H4 (cell line): ENCODE data around the gene ALDH8A1.

DNA sequence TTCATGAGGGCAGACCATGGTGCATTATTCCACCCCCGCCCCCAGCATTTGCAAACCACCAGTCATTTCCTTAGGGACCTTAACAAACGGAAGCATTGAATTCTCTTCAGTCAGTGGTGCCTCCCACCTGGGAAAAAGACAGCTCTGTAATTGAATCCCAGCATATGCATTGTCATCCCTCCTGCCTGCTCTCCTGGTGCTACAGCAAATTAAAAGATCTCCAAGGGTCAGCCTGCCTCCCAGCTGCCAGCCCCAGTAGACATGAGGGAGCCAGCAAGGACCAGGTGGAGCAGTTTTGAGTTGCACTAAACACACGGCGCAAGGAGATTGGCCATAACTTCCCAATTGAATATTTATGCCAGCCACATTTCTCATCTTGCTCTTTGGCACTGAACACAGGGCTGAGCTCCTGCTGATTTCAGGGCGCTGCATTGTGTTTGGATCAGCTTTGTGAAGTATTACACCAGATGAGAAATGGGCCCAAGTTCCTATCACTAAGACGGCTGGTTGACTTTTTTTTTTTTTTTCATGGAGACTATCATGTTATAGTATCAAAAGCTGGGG, 190.9 kb downstream of the EYA4 start:
- RAMPAGE, long total RNA, result no peak

DNA sequence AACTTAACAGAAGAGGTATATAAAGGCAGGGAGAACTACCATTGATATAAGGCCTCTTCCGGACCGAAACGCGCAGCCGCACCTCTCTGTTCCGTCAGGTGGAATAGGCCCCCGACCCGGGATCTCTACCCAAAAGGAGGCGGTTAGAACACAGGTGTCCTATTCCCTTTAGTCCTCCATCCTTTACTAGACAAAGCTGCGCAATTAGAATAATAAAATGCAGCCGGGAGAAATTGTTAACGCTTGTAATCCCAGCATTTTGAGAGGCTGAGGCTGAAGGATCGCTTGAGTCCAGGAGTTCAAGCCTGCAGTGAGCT, 51.9 kb upstream of the TCF21 start:
- RAMPAGE, long total RNA, result no peak

GRCh38 chr6:133889624-133890611, 1.0 kb downstream of the TCF21 start:
- RAMPAGE, long total RNA, result no peak

GRCh38 chr6:134315893-134316395, 2.0 kb downstream of the SGK1 start:
- RAMPAGE, long total RNA, result no peak

DNA sequence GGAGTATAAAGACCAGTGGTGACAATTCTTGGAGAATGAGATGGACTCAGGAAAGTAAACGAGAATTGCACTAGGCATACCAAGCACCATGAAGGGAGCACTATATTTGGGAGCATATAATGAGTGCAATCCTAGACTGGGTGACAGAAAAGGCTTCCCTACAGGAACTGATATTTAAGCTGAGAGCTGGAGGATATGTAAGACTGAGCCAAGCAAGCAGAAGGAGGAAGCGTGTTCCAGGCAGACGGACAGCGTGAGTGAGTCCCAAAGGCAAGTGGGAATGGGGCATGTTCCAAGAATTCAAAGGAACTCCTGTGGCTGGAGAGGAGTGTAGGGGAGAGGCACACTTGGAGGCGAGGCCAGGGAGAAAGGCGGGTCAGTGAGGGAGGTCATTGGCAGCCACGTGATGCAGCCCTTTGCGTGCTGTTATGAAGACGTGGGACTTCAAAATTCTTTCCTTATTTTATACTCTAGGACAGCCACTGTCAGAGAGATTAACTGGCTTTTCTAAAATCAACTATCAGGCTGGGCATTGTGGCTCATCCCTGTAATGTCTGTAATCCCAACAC, 27.9 kb upstream of the SGK1 start:
- RAMPAGE, long total RNA, result no peak

- RAMPAGE, long total RNA, result no peak
Measured at GRCh38 chr6:134467232-134467590, 149.3 kb upstream of the SGK1 start.

- RAMPAGE, long total RNA, result no peak
Measured at GRCh38 chr6:134631899-134632402, 314.0 kb upstream of the SGK1 start.

GRCh38 chr6:134902255-134902982, 47.5 kb downstream of the ALDH8A1 start:
- RAMPAGE, long total RNA, result no peak

GRCh38 chr6:134948529-134949135, 1.3 kb downstream of the ALDH8A1 start:
- RAMPAGE, long total RNA, result no peak

DNA sequence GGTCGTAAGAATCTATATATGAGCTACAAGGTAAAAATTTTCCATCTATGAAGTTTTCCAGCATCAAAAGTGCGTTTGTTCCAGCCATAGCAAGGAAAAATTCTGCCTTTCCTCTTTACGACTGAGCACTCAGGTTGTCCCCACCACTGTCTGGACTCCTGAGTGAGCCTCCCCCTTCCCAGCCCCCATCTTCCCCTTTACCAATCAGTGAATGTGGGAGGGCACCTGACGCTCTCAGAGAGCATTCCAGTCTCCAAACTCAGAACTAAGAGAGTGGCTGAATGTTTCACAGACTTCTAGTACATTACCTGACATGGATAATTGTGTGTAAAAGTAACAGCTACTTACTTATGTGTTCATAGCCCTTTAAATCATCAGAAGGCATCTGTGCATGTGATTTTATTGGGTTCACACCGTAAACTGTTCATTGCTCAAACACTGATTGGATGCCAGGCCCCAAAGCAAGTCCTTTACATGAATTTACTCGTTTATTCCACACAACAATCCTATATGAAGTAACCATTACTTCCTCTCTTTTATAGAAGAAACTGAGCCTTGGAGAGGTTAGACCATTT, at the start of gene ALDH8A1:
Gene ALDH8A1, minus strand, starts transcription at position 136 of the 575 bp plus-strand sequence.
- RAMPAGE, long total RNA, result no peak

DNA sequence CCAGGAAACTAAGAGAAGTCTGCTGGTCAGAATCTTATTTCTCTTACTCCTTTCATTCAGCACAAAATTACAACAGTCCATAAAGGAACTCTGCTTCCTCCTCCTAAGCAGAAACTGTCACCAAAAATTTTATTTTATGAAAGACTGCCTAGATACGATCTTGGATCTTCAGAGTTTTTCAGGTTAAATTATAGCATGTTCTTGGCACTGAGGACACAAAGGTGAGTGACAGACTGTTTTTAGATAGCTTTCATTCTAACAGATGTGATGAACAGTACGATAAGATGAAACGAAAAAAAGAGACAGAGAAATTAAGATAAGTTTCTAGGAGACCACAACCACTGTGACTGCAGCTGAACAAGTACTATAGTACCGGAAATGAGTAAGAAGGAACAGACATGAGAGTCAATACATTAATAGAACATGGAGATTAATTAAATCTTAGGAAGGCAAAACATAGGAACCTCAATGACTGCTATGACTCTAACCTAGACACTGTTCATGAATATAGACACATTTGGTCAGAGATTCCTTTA, 40.4 kb downstream of the HBS1L start:
- RAMPAGE, long total RNA, result no peak

DNA sequence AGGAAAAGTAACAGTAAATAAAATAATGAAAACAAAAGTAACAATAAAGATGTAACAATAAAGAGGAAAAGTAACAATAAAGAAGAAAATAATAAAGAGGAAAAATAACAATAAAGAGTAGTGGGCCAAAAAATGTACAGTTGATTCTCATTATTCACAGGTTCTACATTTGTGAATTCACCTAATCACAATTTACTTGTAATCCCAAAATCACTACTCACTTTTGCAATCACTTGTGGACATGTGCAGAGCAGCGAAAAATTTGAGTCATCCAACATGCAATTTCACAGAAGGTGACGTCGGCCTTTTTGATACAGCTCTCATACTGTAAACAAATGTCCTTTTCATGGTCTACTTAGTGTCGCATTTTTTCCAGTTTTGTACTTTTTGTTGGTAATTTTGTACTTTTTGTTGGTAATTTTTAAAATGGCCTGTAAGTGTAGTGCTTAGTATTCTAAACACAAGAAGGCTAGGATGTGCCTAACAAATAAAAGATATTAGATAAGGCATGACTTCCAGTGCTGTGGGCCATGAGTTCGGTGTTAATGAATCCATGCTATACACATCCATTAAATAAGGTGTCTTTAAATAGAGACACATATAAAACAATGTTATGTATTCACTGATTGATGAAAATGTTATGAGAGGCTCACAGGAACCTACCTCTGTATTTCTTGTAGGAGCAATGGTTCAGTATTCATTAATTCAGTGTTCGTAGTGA, 23.8 kb downstream of the HBS1L start:
- RAMPAGE, long total RNA, result no peak

DNA sequence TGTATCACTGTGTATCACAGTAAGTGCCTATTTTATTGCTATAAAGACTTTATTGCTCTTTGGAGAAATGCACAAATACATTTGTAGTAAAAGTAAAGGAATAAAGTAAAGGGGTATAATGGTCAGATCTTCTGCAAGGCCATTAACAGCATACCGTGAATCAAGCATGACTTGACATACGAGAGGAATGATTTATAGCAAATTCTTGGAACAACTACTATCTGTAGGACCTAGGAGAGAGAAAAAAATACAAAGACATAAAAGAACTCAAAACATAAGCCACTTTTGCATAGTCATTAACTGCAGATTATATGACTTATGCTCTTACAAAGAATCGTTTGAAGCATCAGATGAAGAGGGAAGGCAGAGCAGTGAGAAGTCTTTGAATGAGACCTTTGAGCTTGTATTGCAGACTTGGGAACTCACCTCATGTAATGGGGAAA, 29.9 kb upstream of the HBS1L start:
- RAMPAGE, long total RNA, result no peak

DNA sequence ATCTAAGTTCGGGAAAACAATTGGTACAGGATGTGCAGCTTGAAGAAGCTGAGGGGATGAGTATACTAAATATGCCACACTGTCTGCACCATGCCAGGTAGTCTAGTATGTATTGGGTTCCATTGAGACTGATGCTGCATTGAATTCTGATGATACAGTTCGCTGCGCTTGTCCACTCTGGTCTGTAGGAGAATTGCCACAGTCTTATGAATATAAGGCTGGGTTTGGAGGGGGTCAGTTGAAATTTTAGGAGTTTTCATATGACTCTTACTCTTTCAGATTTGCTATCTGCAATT, 55.4 kb upstream of the HBS1L start:
- RAMPAGE, long total RNA, result no peak

GRCh38 chr6:135128549-135128844, 52.6 kb upstream of the MYB start:
- RAMPAGE, long total RNA, result no peak

DNA sequence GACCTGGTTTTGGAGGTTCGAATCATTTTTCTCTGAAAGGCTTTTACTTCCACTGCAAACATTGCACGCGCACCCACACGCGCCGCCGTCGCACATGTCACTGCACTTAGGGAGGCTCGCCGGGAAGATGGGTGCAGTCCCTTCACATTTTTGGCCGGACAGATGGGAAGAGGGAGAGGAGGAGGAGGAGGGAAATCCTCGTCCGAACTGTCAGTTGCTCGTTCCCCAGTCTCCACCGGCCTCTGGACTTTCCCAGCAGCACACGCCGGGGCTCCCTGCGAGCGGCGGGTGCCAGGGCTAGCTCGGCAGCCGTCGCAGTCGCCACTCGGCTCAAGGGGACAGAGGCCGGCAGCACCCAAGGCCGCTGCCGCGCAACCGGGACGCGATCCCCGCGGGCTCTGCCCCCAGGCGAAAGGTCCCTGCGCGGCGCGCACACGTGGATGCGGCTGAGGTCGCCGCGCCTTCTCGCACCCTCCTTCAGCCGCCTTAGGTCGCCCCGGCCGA, 1.1 kb downstream of the MYB start:
- RAMPAGE, long total RNA, result no peak

DNA sequence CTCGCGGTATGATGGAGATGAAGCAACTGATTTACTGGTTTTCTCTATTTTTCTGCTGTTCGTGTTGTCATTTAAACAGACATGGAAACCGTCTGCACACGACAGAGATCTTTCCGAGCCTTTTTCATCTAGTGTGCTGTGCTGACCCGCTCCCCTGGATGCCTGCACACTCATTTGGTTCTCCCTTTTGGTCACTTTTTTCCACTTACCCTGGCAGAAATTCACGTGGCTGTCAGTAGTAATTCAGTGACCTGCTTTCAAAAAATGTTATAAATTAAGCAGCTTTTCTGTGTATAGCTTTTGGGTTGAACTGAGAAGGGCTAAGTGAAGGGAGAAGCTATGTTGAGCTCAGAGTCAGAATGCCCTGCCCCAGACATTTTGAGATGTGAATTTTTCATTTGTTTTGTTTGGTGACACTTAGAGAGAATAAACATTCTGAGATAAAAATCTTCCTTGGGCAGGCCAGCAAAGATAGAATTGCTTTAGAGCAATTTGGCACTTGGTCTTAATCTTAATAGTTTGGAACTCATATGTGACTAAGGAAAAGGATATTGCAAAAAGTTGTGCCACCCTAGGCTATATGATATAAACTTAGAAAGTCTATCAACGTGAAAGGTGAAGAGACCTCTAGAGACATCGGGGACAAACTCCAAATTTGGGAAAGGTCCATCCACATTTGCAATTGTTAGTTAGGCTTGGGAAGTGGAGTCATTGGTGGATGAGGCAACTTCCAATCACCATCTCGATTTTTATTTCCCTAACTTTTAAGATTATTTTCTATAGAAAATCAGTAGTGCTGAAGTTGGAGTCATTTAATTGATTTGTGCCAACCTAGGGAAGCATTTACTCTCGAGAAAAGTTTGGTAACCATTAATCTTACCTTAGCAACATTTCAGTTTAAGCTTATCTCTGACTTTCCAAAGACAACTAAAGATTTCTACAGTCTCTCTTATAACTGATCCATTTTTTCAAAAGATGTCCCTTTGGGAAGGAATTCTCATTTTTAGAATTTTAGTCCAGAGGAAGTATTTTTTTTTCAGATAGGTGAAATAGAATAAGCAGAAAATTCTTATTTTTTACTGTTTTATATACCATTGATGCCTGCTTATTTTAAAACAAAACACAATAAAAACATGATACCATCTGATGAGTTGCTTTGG, 30.3 kb downstream of the MYB start:
- RAMPAGE, long total RNA, result no peak

DNA sequence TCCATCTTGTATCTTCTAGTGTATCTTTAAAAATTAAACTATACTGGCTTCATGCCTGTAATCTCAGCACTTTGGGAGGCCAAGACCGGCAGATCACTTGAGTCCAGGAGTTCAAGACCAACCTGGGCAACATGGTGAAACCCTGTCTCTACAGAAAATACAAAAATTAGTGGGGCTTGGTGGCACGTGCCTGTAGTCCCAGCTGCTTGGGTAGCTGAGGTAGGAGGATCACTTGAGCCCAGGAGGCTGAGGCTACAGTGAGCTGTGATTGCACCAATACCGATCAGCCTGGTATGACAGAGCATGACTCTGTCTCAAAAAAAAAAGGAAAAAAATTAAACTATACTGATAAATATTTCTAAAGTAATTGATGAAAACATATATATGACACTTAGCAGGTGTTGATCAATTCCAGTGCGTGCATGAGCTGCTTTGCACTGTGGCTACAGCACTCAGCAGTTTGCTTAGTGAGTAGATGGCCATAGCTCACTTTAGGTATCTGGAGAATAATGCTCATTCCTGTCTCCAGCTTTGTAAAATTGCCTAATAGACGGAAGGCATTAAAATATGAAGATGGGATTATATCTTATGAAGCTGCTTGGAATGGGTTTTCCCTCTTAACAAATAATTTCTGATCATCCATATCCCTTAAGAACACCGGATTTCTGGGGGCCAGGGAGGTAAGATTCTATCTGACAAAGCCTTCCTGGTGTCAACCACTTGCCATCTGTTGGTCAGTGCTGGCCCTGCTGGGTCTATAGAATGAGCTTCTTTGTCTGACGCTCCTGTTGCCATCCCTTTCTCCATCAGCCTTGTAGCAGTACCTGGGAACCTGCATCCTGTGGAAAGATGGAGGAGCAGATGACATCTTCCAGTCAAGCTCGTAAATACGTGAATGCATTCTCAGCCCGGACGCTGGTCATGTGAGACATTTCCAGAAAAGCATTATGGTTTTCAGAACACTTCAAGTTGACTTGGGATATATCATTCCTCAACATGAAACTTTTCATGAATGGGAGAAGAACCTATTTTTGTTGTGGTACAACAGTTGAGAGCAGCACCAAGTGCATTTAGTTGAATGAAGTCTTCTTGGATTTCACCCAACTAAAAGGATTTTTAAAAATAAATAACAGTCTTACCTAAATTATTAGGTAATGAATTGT, 36.3 kb downstream of the MYB start:
- RAMPAGE, long total RNA, result no peak

DNA sequence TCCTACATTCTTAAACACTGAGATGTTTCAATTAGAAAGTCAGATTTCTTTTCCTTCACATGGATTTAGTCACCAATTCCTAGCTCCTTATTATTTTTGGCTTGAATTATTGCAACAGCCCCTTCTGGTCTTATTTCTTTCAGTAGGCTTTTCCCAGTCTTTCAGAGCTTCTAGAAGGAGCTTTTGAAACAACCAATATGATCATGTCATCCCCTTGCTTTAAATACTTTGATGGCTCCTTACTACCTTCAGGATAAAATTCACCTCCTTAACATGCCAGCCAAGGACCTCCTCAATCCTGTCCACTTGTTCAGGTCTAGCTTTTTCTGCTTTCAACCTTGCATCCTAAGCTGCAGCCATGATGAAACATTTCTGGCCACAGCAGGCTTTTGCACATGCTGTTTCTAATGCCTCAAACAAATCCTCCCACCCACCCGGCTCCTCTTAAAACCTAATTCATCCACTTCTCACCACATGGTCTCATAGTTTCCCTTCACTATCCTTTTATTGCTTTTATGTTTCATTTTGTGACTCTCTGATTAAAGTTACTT, 124.5 kb downstream of the MYB start:
- RAMPAGE, long total RNA, result no peak

DNA sequence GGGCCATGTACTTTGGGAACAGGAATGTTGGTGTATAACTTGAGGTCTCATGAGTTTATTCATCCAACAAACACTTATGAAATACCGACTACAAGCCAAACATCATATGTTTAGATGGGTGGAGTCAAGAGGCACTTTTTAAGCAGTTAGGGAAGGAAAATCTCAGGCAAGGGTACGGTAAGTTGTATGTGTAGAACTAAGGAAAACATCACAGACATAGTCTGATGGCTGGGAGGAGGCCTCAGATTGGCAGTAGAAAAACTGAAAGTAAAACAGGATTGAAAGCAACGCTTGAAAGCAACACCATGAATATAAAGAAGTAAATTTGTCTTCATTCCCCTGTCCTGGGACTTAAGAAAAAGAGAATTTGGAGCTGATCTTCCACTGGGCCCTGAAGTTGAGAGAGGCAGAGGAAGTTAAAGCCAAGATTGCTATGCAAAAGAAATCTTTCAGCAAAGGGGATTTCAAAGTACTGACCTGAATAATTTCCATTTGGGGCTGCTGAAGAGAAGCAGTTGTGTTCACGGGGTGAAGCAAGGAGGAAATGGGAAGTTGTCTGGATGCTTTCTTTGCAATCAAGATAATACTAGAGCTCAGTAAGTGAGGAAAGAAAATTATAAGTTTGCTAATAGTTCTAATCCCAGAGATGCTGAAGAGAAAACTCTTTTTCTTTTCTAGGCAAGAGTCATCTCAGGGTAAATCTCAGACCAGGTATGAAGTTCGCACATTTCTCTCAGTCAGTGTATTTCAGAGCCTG, 29.0 kb downstream of the PDE7B start:
- RAMPAGE, long total RNA, result no peak